Heart (tissue), 3 donors: ENCODE results near the genes MVD, CDH15, SLC22A31 and ZNF778.

GRCh38 chr16:88662683-88663763 is at the start of gene MVD:
Gene MVD (minus strand): TSS chr16:88663091.
- RAMPAGE, long total RNA, 2 experiments, result start-site peak on the minus strand in 1 of 2 experiments, at chr16:88663091-88663127 at its widest, 25 to 48 reads per replicate

DNA sequence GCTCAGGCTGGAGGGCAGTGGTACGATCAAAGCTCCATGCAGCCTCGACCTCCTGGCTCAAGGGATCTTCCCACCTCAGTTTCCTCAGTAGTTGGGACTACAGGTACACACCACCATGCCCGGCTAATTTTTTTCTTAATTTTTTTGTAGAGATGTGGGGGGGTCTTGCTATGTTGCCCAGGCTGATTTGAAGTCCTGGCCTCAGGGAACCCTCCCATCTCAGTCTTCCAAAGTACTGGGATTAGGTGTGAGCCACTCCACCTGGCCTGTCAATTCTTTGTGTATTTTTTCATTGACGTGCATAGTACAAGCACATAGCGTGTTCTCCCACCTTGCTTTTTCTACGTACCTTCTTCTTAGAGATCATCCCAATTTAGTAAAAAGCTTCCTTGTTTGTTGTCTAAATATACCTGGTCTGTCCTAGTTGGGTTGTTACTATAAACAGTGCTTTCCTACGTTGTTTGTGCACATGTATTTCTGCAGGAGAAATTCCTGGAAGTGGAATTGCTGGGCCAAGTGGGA is 1.9 kb upstream of the MVD start:
- RAMPAGE, long total RNA, 2 experiments, result no peak in any of the 2 experiments

DNA sequence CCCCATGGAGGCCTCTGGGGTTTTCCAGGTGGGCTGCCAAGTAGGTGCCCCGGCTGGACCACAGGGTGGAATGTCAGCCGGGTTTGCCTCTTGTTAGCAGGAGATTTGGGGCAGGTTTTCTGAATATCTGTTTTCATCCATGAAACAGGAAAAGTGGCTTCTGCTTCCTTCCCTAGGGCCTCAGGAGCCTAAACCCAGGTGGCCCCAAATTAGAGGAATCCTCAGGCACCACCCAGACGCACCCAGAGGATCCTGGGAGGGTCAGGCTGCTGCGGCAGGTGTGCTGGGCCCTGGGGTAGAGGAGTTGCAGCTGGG is 6.8 kb upstream of the SNAI3 start:
- RAMPAGE, long total RNA, 2 experiments, result no peak in any of the 2 experiments

GRCh38 chr16:88720690-88721079 is 14.4 kb downstream of the CTU2 start:
- RAMPAGE, long total RNA, 2 experiments, result no peak in any of the 2 experiments

- RAMPAGE, long total RNA, 2 experiments, result no peak in any of the 2 experiments
Observed at GRCh38 chr16:88783265-88783812, 1.7 kb downstream of the PIEZO1 start.

DNA sequence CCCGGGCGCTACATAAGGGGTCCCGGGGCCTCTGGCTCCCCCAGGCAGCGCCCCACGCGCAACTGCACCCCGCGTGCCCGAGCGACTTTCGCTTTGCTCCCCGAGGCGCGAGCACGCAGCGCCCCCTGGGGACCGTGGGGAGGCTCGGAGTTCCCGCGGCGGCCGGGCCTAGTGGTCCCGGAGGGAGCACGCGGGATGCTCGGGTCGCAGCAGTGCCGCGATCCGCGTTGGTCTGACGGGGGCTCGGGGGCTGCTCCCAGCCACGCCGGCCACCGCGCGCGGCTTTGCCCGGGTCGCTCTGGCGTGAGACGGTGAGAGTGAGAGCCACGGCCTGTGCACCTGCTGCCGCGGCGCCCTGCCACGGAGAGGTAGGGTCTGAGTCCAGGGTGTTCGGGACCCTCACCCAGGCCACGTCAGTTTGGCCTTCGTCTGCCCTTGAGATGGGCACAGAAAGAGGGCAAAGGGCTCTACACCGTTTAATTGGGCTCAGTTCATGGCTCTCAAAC is 537 bp upstream of the PIEZO1 start:
- RAMPAGE, long total RNA, 2 experiments, result no peak in any of the 2 experiments

DNA sequence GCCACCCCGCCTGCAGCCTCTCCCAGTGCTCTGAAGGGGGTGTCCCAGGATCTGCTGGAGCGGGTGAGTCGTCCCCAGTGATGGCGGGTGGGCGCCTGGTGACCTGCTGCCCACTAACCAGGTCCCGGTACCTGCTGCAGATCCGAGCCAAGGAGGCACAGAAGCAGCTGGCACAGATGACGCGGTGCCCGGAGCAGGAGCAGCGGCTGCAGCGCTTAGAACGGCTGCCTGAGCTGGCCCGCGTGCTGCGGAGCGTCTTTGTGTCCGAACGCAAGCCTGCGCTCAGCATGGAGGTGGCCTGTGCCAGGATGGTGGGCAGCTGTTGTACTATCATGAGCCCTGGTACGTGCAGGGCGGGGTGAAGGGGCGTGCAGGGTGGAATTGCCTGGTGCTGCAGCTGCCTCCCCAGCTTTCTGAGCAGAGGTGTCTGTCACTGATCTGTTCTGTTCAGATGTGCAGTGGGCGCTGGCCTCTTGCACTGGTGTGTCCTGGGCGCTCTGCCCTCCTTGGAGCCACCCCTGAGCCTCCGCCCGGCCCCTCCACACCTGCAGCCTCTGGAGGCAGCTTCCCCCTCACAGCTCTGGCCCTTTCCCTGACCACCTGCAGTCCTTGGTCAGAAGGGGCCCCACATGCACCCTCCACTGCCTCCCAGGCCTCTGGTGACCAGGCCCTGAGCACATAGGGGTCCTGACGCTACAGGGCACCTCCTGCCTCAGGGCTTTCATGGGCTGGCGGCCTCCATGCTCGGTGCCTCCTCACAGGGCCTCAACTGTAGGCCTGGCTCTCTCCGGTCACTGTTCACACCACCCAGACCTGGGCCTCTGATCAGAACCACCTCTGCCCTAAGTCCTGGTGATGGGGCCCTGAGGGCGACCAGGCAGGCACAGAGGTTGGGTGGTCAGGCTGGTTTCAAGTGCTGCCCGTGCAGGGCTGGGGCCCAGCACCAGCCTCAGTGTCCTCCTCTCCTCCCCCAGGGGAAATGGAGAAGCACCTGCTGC is 3.9 kb downstream of the CDT1 start:
- RAMPAGE, long total RNA, 2 experiments, result no peak in any of the 2 experiments

GRCh38 chr16:88974898-88976107 is 1.7 kb downstream of the CBFA2T3 start:
- RAMPAGE, long total RNA, 2 experiments, result no peak in any of the 2 experiments

DNA sequence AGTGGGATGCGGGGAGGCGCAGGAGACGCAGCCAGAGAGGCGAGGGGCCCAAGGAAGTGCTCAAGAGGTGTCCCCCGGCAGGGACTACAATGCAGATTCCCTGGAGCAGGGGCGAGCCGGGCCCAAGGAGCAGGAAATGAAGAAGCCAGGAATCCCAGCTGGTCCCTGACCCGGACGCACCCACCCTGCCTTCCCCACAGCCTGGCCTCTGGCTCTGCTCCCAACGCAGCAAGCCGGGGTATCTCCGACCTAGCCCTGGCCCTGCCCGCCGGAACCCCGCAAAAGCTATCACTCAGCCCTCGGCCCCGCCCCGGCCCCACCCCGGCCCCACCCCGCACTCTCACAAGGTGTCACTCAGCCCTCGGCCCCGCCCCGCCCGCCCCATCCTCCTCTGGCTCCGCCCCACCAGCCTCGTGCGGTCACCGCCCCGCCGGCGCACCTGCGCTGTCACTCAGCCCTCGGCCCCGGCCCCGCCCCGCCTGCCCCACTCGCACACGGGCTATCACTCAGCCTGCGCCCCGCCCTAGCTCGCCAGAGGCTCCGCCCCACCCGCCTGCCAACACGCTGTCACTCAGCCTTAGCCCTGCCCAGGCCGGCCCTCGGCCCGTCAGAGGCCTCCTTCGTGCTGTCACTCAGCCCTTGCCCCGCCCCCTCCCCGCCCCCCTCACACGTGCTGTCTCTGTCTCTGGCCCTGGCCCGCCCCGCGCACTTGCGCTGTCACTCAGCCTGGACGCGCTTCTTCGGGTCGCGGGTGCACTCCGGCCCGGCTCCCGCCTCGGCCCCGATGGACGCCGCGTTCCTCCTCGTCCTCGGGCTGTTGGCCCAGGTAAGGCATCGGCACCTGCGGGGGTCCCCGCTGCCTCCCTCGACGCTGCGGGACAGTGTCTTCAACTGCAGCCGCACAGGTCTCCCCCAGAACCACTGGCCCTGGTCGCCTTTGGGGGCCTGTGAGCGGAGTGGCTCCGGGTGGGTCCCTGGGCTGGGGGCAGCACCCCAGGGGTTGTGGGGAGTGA is at the start of gene CDH15:
CDH15 (plus strand) TSS at position 701 of the 1,013 bp plus-strand sequence.
- RAMPAGE, long total RNA, 2 experiments, result no peak in any of the 2 experiments

GRCh38 chr16:89199814-89200587 is at the start of gene SLC22A31:
Gene SLC22A31 (minus strand): TSS chr16:89200537.
- RAMPAGE, long total RNA, 2 experiments, result no peak in any of the 2 experiments

DNA sequence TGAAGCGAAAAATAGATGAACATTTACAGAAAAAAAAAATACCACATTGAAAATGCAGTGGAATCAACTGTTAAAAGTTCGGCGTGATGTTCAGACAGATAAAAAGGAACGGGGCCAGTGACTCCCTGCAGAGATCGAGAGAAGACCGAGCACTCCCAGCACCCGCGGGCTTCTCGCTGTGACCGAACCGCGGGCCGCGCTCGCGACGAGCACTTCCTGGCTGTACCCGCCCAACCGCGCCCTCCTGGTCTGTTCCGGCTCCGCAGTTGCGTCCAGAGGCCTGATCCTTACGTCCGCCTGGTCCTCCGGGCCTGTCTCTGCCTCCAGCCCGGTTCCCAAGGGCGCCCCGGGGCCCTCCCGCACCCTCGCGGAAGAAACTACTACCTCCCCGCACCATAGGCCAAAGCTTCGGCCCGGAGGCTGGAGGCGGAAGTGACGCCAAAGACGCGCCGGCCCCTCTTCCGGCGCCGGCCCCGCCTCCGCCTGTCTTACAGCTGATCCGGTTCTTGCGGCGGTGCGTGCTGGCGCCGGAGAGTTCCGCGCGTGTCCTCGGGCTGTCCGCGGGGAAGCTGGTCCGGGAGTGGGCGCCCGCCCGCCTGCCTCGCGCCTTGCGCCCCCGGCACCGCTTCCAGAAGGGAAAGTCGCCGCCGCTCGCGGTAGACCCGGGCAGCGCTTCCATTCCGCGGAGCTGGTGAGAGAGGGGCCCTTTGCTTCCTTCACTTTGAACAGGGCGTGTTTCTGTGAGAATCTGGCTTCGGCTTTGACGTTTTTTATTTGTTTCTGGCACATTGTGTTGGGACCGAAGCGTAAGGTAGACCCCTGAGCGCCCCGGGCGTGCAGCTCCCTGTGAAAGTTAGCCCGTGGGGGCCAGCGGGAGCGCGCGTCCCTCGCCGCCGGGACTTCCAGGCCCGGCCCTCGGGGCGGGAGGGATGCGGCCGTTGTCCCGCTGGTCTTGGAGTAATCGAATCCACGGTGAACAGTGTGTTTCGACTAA is at the start of gene ZNF778:
ZNF778 (plus strand) TSS at position 484 of the 994 bp plus-strand sequence.
- RAMPAGE, long total RNA, 2 experiments, result start-site peak on the minus strand in 2 of 2 experiments, centred at positions 413 to 415 of the sequence, 73 to 111 reads per replicate

DNA sequence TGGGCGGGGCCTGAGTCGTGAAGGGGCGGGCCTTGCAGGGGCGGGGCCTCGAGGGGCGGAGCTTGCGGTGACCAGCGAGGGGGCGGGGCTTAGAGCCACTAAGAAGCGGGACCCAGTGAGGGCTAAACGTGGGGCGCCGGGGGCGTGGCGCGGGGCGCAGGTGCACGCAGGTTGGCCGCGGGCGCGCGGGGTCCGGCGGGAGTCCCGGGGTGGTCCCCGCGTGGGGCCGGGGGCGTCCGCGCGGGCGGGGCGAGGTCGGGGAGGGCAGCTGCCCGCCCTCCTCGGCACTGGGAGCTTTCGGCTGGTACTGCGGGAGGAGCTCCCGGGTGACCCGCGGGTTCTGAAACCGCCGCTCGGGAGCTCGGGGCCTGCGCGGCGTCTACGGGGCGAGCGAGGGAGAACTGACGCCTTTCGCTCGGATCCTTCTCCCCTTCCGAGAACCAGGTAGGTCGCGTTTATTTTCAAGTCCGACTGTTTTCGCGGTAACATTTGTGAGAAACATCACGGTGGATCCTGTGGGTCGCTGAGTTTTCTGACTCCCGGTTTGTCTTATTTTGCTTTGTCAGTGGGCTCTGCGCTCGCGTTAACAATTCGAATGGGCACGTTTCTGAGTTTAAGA is 30.2 kb downstream of the ZNF778 start:
- RAMPAGE, long total RNA, 2 experiments, result no peak in any of the 2 experiments

DNA sequence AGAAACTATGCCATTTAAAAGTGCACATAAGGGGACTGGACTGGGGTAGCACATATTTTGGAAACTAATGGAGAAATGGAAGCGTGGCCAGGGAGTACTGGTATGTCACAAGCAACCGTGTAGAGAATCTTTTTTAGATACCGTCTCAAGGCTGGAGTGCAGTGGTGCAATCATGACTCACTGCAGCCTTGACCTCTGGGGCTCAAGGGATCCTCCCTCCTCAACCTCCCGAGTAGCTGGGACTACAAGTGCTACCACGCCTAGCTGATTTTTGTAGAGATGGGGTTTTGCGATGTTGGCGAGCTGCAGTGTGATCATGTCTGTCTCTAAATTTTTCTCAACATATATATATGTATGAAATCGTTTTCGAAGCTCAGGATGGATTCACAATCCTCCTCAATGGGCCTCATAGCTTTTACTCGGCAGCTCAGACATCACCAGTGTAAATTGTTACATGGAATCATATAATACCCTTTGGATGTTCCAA is 51.6 kb downstream of the ZNF778 start:
- RAMPAGE, long total RNA, 2 experiments, result no peak in any of the 2 experiments

GRCh38 chr16:89314376-89314865 is 96.9 kb downstream of the ZNF778 start:
- RAMPAGE, long total RNA, 2 experiments, result no peak in any of the 2 experiments

DNA sequence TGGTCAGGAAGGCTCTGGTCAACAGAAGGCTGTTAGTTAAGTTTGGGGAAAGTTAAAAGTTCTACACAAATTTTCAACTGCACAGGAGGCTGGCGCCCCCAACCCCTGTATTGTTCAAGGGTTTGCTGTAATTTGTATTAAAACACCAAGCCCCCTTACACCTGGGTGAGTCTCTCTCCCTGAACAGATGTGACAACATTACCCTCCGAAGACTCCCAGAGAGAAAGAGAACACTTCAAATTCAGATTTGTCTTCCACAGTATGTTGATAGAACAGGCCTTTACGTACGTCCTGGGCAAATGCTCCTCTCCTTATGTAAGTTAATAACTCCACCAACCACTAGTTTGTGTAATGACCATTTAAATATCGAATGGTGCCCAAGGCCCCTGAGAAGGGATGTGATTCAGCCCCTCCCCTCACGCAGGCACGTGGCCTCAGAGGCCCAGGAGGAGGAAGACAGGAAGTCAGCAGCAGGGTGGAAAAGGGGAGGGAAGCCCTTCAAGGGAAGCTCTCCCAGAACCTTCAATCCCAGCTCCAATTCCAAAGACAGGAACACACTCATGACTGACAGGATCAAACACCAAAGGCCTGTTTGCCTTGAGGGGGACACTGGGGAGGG is 104.7 kb downstream of the ZNF778 start:
- RAMPAGE, long total RNA, 2 experiments, result no peak in any of the 2 experiments

DNA sequence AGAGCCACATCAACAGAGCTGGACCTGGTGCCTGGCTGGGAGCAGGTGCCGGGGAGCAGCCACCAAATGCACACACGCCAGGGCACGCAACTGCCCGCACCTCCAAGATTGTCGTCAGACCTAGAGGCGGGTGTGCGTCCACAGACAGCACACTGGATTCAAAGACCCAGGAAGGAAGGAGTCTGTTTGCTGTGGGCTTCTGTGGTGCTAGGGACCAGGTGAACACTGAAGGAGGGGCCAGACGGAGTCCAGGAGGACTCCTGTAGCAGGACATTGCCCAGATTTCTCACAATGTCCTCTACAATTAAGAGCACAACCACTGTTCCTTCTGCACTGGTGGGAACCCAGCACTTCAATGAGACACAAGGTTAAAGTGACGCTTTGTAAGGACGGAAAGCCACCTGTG is 118.7 kb downstream of the ZNF778 start:
- RAMPAGE, long total RNA, 2 experiments, result no peak in any of the 2 experiments

DNA sequence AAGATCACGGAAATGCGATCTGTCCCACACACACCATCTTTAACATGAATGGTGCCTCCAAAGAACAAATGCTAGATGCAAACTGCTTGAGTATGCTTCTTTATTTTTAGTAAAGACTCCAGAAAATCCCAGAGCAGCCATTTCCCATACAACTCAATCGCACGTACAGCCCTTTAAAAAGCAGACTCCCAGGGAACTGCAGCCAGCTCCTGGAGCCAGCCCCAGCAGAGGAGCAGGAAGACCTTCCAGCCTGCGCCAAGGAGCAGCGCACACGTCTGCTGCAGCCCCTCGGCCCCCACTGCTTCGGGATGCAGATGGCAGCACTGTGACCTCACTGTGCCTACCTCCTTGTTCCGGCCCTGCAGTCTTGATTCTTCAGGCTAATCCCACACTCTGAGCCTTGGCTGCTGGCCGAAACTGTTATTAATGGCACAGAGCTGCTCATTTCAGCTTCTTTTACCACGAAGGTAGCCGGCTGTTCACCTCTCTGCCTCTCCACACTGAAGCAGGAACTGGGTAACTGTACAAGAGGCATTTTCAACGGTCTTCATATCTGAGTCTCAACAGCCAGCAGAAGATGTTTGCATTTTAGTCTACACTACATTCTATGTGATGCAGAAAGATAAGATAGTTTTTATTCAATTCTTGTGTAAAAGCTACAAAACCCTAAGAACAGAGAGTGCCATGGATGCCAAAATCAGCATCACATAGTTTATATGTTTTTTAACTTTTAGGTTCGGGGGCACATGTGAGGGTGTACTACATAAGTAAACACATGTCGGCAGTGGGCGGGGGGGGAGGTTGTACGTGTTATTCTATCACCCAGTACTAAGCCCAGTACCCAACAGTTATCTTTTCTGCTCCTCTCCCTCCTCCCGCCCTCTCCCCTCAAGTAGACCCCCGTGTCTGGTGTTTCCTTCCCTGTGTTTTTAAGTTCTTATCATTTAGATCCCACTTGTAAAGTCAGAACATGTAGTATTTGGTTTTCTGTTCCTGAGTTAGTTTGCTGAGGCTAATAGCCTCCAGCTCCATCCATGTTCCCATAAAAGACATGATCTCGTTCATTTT is 130.8 kb downstream of the ANKRD11 start:
- RAMPAGE, long total RNA, 2 experiments, result no peak in any of the 2 experiments

GRCh38 chr16:89385495-89385901 is 104.9 kb downstream of the ANKRD11 start:
- RAMPAGE, long total RNA, 2 experiments, result no peak in any of the 2 experiments

- RAMPAGE, long total RNA, 2 experiments, result no peak in any of the 2 experiments
Observed at GRCh38 chr16:89389237-89389475, 101.2 kb downstream of the ANKRD11 start.

- RAMPAGE, long total RNA, 2 experiments, result no peak in any of the 2 experiments
Observed at GRCh38 chr16:89467181-89467964, 23.0 kb downstream of the ANKRD11 start.